ENCODE results near the genes PNLDC1 and MAS1.

- RRBS, result no CpG with 5 or more reads among the region's 2 CpGs
Observed at GRCh38 chr6:159683750-159684148, 9.3 kb downstream of the SOD2 start.

GRCh38 chr6:159686693-159687258 lies 6.3 kb downstream of the SOD2 start:
- RRBS, result no CpG with 5 or more reads among the region's 6 CpGs

GRCh38 chr6:159712694-159713477 lies 14.4 kb upstream of the WTAP start:
- RRBS, result no CpG with 5 or more reads among the region's 6 CpGs

DNA sequence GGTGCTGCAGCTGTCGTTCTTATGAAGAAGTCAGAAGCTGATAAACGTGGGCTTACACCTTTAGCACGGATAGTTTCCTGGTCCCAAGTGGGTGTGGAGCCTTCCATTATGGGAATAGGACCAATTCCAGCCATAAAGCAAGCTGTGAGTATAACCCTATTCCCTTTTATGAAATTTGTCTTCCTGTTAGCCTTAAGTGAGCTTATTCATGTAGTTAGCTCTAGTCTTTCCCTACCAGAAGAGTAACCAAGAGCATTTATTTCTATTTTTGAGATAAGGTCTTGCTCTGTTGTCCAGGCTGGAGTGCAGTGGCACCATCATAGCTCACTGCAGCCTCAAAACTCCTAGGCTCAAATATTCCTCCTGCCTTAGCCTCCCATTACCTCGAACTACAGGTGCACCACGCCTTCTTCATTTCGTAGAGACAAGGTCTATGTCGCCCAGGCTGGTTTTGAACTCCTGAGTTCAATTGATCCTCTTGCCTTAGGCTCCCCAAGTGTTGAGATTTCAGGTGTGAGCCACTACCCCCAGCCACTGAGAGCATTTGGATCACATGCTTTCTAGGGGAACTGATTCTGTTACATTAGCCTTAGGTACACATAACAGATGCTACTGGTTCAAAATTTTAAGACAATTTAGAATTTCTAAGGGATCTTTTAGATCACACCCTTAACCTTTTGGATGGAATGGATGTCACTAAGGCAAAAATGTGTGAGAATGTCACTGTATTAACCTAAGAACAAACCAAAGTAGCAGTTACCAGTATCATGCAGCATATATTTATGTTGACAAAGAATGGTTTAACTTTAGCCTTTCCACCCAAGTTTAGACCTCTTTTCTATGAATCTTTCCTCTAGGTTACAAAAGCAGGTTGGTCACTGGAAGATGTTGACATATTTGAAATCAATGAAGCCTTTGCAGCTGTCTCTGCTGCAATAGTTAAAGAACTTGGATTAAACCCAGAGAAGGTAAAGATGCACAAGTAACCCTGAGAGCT lies 11.8 kb downstream of the TCP1 start:
- RRBS, result no CpG with 5 or more reads among the region's 7 CpGs

DNA sequence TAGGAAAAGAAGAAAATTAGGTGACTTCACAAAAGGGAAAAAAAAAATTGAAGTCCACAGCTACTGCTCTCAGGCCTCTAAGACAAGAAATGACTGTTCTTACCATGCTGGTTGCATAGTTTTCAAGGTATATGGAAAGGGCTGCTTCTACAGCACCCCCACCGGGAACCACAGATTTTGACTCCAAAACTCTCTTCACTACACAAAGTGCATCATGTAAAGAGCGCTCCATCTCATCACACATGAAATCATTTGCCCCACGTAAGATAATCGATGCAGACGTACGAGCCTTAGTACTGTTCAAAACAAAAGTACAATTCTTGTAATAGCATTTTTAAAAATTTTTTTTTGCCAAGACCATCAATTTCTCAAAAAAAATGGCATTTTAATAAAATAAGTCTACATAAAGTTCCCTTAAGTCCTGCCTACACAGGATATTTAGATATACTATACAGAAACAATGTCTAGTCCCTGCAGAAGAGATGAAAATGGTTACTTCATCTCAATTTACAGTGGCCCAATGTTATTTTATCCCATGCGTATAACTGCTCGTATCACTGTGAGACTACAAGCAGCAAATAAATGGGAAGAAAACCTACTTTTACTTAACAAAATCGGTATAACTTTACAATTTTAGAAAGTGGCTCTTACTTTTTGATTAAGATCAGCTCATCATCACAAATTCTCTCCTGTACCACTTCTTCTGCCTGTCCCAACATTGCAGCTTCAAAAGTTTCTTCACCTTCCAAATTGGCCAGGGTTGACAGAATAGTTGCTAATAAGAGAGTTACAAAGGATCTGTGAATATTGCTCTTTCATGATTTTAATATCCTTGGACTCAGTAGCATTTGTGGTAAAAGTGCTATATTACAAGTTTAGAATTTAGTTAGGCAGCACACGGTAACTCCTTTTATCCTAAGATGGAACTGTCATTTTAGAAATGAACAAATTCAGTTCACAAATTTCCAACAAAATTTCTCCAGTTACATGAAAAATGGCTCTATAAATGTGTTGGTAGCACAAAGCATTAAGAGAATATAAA lies 9.3 kb downstream of the TCP1 start:
- RRBS, result no CpG with 5 or more reads among the region's 10 CpGs

- RRBS, result no CpG with 5 or more reads among the region's 34 CpGs
Observed at GRCh38 chr6:159800095-159800432, at the start of gene PNLDC1. PNLDC1 (plus strand) TSS chr6:159800276.

GRCh38 chr6:159890722-159891085 lies at the start of gene MAS1:
MAS1 (plus strand) TSS chr6:159890988.
- RRBS, result no CpG with 5 or more reads among the region's 7 CpGs

GRCh38 chr6:160016217-160016833 lies 47.4 kb downstream of the IGF2R start:
- RRBS, result no CpG with 5 or more reads among the region's 8 CpGs

- RRBS, result no CpG with 5 or more reads among the region's 6 CpGs
Observed at GRCh38 chr6:160017812-160019022, 49.3 kb downstream of the IGF2R start.

DNA sequence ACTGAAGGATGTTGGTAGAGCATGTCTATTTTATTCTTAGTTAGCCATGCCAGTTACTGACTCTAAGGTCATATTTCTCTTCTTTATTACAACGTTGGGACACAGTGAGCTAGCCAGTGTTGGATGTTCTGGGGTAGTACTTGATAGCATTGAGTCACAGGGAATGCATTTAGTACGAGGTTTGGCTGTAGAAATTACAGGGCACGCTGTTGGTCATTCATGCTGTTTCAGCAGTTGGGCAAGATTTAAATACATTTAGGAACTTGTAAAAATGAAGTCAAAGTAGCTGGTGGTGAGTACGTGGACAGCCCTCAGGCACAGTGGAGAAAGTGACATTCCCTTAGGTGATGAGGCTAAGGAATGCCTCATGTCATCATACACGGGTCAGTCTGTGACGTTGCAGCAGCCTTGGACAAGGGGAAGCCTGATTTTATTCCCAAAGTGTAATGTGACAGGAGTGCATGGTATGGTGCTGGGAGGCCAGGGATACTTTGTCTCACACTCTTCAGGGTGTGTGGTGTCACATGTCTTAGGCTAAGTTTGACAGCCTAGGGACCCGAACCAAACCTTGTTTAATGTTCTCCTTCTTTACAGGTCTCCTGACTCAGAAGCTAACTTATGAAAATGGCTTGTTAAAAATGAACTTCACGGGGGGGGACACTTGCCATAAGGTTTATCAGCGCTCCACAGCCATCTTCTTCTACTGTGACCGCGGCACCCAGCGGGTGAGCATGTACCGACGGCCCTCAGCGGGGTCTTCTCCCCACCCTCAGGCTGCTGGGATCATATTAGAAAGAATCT lies 57.6 kb upstream of the SLC22A1 start:
- RRBS, result no CpG with 5 or more reads among the region's 15 CpGs

GRCh38 chr6:160104192-160105349 lies 17.0 kb upstream of the SLC22A1 start:
- RRBS, result no CpG with 5 or more reads among the region's 26 CpGs

- RRBS, result no CpG with 5 or more reads among the region's 15 CpGs
Observed at GRCh38 chr6:160108770-160109675, 12.6 kb upstream of the SLC22A1 start.

DNA sequence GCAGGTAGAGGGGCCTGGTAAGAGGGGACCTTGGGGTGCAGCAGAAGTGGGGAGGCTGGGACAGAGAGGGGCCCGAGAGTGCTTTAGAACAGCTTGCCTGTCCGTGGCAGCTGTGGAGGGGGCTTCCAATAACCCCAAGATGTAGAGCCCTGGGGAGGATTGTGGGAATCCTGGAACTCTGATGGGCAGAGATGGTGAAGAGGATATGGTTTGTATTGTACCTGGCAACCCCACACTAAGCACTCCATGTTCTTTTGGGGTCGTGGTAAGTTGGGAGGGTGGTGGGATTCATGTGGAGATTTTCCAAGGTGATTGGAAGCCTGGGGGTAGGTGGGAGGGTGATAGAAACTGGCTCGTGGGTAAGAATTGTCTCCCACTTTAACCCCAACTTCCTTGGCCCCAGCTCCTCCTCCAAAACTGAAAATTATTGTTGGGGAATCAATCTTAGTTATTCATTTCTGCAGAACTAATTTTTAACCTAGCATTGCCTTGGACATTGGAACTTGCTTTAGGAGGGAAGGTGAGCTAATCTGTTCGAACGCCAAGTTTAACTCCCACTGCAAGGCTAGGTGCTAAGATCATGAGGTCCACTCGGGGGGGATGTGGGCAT lies 3.3 kb downstream of the SLC22A1 start:
- RRBS, result no CpG with 5 or more reads among the region's 7 CpGs

DNA sequence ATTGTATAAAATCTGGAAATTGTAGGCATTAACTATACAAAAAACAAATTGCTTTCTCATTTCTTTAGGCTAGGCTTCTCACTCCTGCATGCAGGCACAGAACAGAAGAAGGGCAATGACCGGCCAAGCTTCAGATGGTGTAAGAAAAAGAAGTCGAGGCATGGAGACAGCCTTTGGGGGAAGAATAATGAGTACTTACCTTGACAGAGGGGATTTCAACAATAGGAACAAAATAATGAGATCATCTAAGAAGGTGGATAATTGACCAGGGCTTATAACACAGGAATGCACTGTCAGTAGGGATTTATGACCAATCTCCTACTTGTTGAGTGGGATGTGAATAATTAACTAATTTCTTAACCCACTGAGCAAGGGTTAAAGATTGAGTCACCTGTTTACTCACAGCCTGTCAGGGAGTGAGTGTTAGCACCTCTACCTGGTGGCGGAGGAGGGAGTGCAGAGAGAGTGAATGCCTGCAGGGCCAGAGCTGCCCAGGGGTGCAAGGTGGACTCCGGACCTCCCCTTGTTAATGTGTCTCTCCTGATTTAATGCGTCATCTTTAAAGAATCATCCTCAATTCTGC lies 4.0 kb downstream of the SLC22A2 start:
- RRBS, result no CpG with 5 or more reads among the region's 5 CpGs

- RRBS, result no CpG with 5 or more reads among the region's 4 CpGs
Observed at GRCh38 chr6:160445617-160446206, 97.5 kb downstream of the SLC22A3 start.

DNA sequence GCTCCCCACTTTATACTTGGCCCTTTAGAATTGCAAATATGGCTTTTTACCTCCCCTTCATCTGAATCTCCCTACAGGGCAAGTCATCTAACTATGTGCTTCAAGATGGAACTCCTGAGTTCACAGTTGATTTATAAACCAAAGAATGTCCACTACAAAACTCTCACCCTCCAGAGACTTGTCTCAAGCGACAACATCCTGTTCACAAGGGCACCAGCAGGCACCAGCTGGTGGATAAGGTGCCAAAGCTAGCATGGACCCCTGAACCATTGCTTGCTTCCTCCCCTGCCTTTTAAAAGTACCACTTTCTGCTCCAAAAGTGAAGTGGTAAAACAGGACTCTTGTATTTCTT lies 154.5 kb downstream of the LPA start:
- RRBS, result no CpG with 5 or more reads among the region's 1 CpG

- RRBS, result 25% methylated on average over 7 of the region's 47 CpGs
Observed at GRCh38 chr6:160678771-160679546, 14.9 kb upstream of the LPA start.

DNA sequence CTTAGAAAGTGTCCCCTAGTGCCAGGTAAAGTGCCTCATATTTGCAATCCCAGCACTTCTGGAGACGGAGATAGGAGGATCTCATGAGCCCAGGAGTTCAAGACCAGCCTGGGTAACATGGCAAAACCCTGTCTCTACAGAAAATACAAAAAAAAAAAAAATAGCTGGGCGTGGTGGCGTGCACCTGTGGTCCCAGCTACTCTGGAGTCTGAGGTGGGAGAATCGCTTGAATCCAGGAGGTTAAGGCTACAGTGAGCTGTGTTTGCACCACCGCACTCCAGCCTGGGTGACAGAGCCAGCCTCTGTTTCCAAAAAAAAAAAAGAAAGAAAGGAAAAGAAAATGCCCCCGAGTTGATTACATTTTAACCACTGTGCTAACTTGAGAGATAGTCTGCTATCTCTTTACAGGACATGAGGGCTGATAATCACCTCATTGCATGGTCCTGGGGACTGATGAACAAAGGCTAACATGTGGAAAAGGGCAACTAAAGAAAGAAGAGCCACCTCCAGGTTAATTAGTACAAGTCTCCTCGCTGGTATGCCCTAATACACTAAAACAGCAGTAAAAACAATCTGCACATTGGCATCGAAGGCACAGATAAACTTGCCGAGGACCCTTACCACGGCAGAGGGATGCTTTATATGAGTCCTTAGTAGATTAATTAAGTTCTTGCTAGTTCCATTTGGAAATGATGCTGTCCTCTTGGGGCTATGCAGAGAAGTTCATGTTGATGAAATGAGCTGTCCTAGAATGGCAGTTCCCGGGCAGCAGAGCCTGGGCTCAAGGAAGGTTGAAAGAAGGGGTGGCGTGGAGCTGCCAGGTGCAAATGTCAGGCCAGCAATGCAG lies 4.2 kb upstream of the PLG start:
- RRBS, result no CpG with 5 or more reads among the region's 12 CpGs

DNA sequence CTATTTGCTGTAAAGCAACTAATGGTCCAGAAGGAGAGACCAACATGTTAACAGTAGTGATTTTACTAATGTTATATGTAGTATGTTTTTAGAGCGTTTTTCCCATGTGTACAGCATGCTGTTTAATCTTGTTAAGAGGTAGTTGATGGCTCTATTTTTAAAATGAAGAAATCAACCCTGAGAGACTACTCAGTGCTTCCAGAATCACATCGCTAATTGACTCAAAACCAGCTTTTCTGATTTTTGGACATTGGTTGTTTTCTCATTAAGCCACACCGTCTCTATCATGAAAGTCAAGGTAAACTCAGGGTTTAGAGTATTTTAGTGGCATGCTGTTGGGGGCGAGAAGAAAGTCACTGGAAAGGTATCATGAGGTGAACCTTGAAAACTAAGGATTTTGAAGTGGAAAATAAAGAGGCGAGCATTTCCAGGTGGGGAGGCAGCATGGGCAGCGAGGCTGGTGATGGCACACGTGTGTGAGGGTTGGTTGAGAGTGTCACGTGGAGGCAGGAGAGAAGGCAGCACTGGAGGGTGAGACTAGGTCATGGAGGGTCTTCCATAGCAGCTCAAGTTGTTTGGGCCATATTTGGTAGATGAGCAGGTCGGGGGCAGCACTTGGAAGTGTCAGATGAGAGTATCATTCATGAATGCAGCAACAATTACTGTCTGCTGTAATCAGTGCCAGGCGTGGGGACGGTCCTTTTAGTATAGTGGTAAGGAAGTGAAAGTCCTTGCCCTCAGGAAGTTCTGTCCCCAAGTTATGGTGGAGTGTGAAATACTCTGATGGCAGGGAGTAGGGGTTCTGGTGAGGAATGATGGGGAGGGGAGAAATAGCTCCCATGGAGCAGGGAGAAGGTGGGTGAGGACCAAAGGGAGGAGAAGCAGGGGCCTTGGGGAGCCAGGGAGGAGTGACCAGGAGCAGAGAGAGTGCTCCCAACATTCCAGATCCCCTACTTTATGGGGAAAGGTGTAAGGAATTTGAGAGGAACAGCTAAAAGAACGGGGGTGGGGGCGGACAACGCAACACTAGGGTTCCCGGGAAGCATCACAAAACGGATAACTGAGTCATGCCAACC lies 77.7 kb downstream of the MAP3K4 start:
- RRBS, result no CpG with 5 or more reads among the region's 16 CpGs

GRCh38 chr6:161079609-161079916 lies 88.0 kb downstream of the MAP3K4 start:
- RRBS, result no CpG with 5 or more reads among the region's 5 CpGs

Data from AG08470 (cell line).